Sternocleidomastoid (tissue), 1 donor: ENCODE measurements around a stretch of chr18.

GRCh38 chr18:35075121-35075758 is 34.0 kb downstream of the MAPRE2 start:
- PRO-cap: no peak

GRCh38 chr18:35131629-35132453 is 90.6 kb downstream of the MAPRE2 start:
- PRO-cap: no peak

DNA sequence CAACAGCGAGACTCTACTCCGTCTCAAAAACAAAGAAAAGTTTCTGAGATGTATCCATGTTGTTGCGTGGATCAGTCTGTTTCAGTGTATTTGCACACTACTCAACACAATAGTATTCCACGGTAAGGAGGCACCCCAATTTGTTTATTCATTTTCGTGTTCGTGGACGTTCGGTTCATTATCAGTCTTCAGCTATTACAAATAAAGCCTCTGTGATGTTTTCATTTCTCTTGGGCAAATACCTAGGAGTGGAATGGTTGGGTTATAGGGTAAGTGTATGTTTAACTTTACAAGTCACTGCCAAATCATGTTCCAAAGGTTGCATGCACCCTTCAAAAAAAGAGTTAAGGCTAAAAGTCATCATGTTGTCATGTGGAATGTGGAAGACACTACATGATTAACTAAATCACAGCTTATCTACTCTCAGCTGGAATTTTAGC is 15.9 kb downstream of the INO80C start:
- PRO-cap: no peak

DNA sequence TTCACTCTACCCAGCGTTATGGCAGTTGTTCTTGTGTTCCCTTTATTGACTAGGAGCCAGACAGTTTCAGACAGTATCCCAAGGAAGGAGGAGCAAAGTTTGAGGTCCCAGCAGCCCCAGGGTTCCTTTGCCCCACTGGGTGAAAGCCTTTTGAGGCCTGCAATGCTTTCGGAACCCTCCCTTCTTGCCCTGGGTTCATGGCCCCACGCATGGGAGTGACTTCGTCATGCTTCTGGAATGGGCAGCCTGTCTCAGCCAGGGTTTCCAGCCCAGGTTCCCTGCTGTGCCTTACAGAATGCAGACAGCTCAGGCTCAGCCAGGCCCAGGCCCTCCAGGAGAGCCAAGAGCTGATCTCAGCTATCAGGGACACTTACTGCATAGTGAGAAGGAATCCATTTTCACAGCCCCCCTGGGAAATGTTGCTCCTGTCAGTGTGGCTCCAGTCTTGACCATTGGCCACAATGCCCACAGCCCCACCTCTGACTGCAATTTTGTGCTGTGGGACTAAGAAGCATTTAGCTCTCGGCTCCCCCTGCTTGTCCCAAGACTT is 15.8 kb upstream of the INO80C start:
- PRO-cap: no peak

DNA sequence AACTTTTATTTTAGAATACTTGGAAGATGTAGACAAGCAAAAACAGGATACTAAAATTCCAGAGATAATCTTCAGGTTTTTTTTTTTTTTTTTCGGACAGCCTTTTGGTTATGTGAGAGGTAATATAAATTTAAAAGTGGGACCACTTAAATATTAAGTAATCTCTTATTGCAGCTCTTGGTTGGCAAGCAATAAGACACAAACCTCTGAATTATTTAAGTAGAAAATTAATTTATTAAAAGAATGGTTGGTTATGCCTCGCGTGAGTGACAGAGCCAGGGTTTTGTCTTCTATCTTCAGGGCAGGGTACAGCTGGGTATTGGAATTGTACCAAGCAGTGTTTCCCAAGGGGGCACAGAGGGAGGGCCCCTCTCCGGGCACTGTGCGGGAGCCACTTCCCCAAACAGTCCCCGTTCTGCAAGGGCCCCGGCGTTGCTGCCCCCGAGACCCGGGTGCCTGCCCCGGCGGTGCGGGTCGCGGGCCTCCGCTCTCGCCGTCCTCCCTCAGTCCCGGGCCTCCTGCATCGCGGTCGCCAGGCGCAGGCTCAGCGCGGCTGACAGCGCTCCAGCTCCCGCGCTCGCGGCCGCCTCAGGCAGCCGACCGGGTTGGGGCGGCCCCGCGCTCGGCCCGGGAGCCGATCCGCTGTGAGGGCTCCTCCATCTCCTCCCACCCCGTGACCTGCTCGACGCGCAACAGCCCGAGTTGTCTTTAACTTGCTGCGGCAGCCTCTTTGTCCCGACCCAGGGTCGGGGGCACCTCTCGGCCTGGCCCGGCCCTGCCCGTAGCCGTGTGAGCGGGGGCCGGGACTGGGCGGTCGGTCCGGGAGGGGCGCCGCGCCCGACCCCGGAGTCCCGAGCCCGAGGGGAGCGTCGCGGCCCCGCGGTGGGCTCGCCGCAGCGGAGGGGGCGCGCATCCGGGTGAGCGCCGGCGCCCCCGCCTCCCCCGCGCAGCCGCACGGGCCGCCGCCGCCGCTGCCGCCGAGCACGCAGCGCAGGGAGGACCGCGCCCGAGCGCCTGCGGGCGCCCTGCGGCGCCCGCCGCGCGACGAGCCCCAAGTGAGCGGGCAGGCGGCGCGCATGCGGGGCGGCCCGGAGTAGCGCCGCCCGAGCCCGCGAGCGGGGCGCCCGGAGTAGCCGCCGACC is 652 bp upstream of the GALNT1 start:
- PRO-cap: unidirectional peak, plus-strand start at position 406 of the sequence; bidirectional peak, plus-strand start at position 506 of the sequence, minus-strand start at position 511 of the sequence; bidirectional peak, plus-strand start at position 595 of the sequence, minus-strand start at position 602 of the sequence; bidirectional peak, plus-strand start outside the sequence, minus-strand start at position 1,095 of the sequence

DNA sequence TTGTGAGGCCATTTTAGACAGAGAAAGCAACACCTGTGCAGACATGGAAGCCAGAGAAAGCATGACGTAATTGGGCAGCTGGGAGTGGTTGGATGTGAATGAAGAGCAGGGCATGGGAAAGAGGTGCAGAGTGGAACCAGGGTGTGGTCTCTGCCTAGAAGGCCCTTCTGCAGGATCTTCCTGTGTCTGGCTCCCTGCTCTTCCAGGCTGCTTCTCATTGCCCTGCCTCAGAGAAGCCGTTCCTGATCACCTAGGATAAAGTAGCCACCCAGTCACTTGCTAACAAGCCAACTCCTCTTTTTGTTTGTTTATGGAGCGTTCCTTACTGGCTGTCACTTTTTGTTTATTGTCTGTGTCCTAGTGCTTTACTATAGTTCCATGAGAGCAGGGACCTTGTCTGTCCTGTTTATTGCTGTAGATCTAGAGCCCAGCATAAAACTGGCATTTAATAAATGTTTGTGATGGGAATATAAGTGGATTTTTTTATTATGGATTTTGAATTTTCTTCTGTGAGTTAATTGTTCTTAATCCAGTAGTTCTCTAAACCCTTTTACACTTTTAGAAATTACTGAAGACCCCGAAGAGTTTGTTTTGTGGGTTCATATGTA is 28.6 kb downstream of the GALNT1 start:
- PRO-cap: no peak

DNA sequence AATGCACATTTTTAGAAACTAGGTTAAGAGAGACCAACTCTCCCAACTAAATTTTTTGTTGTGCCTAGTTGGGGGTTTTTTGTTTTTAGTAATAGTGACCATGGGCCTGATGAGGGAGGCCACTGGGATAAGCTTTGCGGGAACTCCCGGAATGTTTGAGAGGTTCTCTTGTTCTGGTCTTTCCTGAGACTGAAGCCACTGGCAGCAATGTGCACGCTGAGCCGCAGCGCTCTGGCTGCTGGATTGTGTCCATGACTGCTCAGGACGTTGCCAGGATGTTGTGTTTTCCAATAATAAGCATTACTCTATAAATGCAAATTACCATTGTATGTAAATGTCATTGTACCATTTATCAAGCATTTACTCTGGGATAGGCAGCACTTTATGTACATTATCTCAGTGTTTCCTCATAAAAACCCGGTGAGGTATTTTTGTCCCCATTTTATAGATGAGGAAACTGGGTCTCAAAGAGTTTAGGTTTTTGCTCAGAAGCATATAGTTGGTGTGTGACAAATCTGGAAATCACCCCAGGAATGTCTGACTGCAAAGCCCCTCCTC is 126.2 kb downstream of the GALNT1 start:
- PRO-cap: no peak

DNA sequence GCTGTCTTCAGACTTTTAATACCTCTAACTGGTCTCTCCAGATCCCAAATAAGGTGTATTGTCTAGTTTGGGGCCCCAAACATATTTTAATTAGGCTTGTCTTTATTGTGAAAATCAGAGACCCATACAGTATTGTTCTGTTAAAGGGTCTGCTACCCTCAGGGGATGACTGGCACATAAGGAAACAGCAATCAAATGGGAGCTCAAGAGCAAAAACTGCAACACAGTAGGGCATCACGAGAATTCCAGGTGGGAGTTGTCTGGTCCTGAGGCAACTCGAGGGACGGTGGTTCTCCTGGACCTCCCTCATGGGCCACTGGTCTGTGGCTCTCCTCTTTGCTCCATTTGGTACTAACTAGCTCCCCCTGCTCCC is 88.3 kb upstream of the C18orf21 start:
- PRO-cap: no peak

DNA sequence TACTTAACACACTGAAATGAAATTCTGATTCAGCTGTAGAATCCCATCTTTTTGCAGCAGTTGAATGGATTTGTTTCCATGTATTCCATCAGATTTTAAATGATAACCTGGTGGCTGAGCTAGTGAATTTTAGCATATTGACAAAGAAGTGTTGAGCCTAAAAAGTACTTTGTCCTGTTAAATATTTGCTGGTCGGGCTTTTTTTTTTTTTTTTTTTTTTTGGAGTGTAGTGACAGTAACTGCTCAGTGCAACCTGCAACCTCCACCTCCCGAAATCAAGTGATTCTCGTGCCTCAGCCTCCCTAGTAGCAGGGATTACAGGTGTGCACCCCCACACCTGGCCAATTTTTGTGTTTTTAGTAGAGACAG is 2.0 kb downstream of the ELP2 start:
- PRO-cap: no peak

DNA sequence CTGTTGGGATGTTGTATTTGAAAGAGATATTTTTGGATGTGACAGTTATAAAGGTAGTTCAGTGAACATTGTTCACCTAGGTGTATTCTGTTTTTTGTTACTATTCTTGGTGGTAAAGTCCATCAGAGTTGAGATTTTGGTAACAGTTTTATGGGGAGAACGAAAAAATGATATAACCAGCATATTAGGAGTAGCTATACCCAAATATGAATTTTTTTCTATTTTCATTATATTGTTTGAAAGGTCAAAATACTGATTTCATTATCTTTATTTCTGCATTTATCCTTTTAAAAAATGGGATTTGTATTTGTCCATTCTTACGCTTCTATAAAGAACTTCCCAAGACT is 14.3 kb downstream of the ELP2 start:
- PRO-cap: no peak

- PRO-cap: no peak
Observed at GRCh38 chr18:36160822-36161340, 26.4 kb upstream of the MOCOS start.

DNA sequence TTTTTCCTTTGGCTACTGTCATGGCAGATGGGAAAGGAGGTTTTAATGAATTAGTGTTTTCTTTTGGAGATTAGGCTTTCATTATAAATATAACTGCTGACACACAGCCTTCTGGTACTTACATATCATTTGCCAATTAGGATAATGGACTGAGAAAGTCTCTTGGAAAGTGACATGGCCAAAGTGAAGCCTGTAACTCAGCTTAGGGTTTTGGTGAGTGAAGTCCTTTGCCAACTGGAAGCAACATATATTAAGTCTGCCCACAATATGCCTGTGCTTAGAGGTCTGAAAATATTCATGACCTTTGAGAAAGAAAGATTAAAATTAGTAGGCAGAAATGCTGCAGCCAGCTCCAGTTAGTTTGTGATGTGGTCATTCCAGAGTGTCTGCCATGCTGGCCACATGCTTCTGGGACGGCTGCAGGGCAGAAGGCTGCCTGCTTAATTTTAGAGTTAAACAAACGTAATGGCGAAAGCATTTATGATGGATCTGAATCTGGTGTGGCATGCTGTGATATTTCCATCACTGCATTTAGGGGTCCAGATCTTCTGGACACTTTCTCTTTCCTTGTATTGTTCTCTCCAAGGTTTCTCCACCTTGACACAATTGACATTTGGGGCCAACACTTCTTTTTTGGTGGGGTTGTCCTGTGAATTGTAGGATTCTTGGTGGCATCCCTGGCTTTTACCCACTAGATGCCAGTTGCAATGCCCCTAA is 95.4 kb downstream of the FHOD3 start:
- PRO-cap: no peak

GRCh38 chr18:36397092-36397380 is 99.5 kb downstream of the FHOD3 start:
- PRO-cap: no peak

- PRO-cap: no peak
Observed at GRCh38 chr18:36402779-36403131, 105.2 kb downstream of the FHOD3 start.

DNA sequence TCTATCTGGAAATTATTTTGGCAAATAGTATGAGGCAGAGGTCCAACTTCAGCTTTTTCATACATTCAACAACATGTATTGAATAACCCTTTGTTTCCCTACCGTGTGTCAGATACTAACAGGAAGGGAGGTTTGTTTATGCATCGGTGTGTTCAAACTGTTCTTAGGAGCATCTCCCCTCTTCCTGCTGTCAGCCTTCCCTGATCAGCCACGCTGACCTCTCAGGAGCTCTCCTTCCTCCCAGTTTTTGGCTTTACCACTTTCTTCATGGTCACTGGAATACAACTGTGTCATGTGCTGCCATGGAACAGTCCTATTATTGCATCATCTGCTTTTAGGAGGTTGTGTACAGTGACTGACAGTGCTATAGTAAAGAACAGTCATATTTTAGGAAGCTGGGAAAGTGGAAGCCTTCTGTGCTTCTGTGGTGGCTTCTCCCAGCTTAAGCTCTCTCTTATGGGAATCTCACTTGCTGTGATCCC is 165.6 kb downstream of the TPGS2 start:
- PRO-cap: no peak

GRCh38 chr18:36724391-36725206 is 104.2 kb downstream of the TPGS2 start:
- PRO-cap: no peak

DNA sequence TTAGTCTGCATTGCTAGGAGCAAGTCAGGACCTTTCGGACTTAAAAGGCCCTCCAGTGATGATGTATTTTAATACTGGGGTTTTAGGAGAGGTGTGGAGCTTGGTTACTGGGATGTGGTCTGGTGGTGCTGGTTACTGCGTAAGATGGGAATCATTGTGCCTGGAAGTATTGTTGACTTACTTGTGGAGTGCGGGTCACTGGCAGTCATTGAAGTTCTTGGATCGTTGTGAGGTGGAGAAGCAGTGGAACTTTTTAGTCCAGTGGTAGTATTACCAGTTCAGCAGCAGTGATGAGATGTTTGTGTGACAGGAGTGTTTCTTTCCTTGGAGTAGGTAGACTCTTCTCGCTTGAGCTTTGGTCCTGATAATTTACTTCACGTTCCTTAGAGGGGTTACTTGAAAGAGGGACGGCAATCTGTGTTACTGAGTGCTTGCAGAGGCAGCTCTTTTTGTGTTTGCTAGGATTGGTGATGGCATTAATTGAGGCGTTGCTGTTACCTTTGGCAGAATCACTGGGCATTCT is 761 bp downstream of the KIAA1328 start:
- PRO-cap: no peak

- PRO-cap: no peak
Observed at GRCh38 chr18:37112135-37112395, 283.1 kb downstream of the KIAA1328 start.

GRCh38 chr18:37538298-37539145 is 27.1 kb downstream of the CELF4 start:
- PRO-cap: no peak

DNA sequence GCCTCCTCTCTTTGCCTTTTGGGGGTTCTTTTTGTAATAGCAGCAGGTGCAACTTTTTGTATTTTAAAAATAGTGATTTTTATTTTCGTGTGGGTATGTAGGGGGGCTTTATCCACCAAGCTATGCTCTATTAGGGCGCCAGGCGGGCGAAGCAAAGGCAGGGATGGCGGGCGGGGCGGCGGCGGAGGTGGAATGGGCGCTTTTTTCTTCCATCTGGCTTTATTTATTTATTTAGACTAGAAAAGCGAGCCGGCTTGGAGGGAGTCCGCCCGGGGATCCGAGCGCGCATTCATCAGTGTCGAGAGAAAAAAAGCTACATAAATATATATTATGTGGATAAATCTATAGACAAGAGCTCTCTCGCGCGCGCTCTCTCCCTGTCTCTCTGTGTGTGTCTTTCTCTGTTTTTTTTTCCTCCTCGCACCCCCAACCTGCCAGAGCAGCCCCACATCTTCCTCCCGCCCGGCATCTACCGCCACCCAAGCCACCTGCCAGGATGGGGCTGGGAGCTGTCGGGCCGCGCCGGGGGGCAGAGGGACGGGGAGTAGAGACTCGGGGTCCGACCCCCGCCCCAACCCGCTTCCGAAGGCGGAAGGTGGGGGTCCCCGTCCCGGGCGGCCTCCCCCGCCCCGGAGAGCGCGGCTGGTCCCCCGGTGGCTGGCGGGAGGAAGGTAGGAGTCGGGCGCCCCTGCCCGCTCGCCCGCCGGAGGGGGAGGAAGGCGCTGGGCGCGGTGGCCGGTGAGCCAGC is 920 bp upstream of the CELF4 start:
- PRO-cap: no peak